Hematopoietic multipotent progenitor cell (in vitro differentiated cells): ENCODE data around the gene LPP.

- CAGE, long polyA plus RNA, result no peak
Measured at GRCh38 chr3:188002568-188003051, 151.3 kb upstream of the LPP start.

GRCh38 chr3:188052065-188052710, 101.8 kb upstream of the LPP start:
- CAGE, long polyA plus RNA, result no peak

GRCh38 chr3:188153519-188154543, at the start of gene LPP:
TSS of gene LPP (plus strand) at chr3:188154157.
- CAGE, long polyA plus RNA, result no peak

DNA sequence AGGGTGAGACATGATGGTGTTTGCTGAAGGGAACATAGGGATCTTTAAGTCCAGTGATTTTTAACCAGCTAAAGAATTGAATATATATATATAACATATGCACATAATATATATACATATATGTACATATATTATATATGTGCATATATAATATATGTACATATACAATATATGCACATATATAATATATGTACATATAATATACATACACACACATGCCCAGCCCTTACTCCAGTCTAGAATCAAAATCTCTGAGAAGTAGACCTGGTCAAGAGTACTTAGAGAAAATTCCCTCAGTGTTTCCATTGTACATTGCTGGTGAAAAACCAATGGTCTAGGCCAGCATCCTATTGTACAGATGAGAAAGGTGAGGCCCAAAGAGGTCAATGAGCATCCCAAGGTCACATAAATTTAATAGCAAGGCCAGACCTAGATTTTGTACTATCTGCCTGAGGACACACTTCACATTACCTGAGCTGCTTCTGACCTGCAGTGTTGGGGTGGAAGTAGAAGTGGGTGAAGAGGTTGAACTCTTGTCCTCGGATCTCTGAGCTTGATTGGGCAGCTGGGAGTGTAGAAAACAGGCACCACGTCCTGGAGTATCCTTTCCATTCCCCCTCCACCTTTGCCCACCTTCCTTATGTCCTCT, 28.8 kb downstream of the LPP start:
- CAGE, long polyA plus RNA, result no peak

DNA sequence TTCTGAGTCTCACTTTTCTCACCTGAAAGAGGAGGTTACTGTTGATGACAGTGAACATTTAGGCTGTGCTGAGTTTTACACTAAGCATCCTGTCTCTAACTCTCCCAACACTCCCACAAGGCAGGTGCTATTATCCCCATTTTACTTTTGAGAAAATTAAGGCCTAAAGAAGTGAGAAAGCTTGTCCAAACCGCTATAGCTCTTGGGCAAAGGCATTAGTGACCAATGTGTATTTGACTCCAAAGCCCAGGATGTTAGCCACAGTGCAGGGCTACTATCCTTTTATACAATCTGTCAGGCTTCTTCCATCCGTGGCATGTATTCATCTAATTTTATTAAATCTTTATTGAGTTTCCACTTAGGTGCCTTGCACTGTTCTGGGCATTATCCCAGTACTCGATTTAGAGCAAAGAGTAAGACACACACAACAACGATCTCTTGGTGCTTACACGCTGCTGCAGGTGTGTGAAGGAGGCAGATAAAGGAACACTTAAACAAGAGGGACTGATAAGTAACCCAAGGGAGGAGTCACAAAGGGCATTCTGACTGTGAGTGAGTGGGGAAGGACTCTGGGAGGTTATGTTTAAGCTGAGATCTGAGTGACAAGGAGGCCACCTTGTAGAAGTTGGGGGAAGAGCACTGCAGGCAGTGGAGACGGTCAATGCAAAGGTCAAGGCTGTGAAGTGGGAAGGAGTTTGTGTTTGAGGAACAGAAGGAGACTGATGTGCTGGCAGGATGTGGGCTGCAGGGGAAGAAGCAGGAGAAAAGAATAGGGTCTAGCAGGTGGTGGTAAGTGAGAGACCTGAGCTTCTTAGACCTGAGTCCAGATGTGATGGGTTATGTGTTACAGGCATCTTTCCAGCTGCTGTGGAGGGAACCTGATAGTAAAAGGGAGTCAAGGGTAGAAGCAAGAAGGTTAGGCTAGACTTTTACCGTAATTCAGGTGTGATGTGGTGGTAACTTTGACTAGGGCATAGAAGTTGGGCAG, 63.0 kb downstream of the LPP start:
- CAGE, long polyA plus RNA, result no peak

DNA sequence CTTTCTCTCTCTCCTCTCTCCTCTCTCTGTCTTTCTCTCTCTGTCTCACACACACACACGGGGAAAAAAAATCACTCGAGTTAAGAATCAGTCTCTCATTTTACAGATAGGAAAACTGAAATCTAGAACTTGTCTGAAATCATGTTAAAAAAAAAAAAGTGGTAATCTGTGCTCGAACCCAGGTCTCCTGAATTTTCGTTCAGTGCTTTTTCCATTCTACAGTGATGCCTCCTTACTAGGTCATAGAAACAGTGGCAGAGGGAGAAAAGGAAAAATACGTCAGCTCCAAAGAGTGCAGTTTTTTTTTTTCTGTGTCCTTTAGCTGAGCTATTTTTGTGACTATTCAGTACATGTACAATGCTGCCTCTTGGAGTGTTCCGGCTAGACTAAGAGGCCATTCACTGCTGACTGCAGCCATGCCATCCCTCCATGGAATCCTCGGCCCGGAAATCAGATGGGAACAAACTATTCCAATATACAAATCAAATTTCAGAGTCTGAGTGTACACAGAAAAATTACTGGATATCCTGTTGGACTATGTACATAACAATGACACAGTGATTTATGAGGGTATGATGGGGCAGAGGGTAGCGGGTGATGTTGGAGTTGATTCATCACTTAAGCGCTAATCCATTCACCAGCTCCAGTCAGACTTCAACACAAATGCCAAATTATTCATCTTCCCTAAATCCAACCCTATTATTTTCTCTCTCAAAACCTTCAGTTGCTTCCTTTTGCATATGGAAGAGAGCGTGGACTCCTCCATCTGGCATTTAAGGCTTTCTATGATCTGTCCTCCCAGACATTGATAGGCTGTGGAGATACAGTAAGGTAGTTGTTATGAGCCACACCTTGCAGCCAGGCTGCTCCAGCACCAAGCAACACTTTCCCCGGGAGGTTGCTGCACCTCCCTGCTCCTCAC, 109.0 kb downstream of the LPP start:
- CAGE, long polyA plus RNA, result no peak

- CAGE, long polyA plus RNA, result no peak
Measured at GRCh38 chr3:188266644-188267543, 112.9 kb downstream of the LPP start.

DNA sequence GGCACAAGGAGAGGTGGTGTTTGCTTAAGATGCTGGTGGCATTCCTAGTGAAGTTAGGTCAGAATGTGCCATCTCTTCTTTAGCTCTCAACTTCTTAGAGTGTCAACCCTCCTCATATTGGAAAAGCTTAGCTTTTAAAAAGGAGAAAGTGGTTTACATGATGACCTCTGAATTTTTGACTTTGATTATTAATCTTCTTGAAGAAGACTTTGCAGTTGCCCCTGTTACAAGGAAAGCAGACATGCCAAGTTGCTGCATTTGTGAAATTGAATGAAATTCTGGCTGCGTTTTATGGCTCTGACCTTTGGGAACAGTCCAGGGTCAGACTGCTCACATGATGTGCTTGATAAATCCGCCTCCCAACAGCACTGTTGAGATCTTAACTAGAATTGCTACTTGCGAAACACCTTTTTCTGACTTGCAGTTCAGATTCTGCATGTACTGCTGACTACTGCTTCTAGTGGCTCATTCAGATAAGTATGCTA, 129.2 kb downstream of the LPP start:
- CAGE, long polyA plus RNA, result no peak

DNA sequence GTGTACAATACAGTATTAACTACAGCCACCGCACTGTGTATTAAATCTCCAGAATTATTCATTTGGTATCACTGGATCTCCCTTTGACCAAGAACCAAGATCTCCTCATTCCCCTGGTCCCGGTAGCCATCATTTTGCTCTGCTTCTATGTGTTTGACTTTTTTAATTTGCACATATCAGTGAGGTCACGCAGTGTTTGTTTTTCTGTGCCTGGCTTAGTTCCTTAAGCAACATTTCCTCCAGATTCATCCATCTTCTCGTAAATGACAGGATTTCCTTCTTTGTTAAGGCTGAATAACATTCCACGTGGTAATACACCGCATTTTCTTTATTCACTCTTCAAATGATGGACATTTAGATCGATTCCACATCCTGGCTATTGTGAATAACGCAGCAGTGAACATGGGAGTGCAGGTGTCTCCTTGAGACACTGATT, 212.0 kb downstream of the LPP start:
- CAGE, long polyA plus RNA, result no peak

- CAGE, long polyA plus RNA, result no peak
Measured at GRCh38 chr3:188468589-188469184, 314.7 kb downstream of the LPP start.

- CAGE, long polyA plus RNA, result no peak
Measured at GRCh38 chr3:188682226-188682733, 489.5 kb upstream of the TPRG1 start.

GRCh38 chr3:188888821-188889686, 282.7 kb upstream of the TPRG1 start:
- CAGE, long polyA plus RNA, result no peak

GRCh38 chr3:188948621-188949698, 222.8 kb upstream of the TPRG1 start:
- CAGE, long polyA plus RNA, result no peak

DNA sequence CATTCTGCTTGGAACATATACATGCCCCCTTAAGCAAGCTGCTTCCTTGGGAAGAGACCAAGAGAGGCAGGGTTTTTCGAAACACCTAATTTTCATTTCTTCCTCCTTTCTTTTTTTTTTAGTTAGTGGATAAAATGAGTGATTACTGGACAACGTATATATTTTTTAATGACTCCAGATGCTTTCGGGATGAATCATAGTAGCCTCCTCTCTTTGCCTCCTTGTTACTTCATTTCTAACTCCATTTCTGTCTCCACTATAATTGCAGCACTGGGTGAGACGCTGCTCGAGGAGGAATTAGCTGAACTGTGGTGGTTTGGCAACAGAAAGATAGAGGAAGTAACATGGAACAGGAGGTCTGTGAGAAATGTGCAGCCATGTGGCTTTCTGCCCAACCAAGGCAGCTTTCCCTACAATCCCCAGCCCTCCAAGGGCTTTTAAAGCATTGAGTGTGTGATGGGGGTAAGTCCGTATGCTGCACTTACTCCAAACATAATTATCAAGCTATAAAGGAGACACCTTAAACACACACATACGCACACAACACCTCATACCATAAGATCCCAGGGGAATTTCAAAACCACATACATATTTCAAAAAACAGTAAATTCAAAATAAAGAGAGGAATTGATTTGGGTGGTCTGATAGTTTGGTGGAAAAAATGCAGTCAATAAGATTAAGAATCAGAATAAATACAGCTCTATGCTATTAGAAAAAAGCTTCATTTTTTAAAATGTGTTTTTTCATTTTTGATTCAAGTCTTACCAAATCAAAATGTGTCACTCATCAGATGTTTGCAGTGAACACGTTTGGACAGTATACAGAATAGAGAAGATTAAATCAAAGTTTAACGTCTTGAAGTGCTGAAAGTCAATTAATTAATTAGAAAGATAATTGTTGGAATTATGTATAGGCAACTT, 105.3 kb downstream of the TPRG1 start:
- CAGE, long polyA plus RNA, result no peak

GRCh38 chr3:190094328-190094987, 26.2 kb downstream of the P3H2 start:
- CAGE, long polyA plus RNA, result no peak

DNA sequence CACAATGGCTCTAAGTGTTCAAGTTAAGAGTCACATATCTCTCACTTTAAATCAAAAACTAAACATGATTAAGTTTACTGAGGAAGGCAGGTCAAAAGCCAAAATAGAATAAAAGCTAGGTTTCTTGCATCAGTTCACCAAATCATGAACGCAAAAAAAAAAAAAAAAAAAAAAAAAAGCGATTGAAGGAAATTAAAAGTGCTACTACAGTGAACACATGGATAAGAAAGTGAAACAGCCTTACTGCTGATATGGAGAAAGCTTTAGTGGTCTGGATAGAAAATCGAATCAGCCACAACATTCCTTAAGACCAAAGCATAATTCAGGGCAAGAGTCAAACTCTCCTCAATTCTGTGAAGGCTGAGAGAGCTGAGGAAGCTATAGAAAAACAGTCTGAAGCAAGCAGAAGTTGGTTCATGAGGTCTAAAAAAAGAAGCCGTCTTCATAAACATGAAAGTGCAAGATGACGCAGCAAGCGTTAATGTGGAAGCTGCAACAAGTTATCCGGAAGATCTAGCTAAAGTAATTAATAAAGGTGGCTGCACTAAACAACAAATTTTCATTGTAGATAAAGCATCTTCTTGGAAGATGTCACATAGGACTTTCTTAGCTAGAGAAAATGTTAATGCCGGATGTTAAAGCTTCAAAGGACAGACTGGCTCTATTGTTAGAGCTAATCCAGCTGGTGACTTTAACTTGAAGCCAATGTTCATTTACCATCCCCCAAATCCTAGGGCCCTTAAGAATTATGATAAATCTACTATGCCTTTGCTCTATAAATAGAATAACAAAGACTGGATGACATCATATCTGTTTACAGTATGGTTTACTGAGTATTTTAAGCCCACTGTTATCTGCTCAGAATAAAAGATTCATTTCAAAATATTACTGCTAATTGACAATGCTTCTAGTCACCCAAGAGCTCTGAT, 19.2 kb downstream of the P3H2 start:
- CAGE, long polyA plus RNA, result no peak

GRCh38 chr3:190121431-190121827, 732 bp upstream of the P3H2 start:
- CAGE, long polyA plus RNA, result no peak

- CAGE, long polyA plus RNA, result no peak
Measured at GRCh38 chr3:190312584-190313211, 9.5 kb downstream of the CLDN1 start.

DNA sequence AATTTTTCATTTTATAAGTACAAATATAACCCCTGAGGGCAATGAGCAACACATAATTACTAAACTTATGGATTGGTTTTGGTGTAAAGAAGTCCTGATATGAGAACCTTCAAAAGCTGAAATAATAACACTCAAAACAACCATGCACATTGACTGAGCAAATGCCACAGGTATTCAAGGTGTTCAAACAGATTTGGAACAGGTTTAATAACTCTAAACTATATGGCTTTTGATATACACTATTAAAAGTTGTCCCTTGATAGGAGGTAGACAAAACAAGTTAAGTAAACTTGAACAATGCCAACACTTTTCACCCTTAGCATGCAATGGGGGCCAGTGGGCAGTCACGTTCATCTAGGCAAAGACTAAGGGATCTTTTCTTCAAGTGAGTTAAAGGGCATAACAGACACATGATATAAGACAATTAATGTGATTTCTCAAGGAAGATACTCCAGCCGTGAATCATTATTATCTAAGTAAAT, 1.8 kb downstream of the CLDN1 start:
- CAGE, long polyA plus RNA, result no peak

DNA sequence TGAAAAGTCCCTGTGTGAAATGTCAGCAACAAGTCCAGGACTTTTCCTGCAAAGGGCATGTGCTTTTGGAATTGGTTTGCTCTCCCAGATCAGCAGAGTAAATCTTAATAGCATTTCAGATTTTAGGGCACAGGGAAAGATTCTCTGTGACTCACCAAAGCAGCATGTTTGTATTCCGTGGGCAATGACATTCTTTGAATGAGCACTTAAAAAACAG, 2.0 kb upstream of the CLDN16 start:
- CAGE, long polyA plus RNA, result no peak